Epidermal melanocyte (primary cell): ENCODE measurements around a stretch of chr7.

- RRBS, result no CpG with 5 or more reads among the region's 7 CpGs
These were observed 2.0 kb downstream of the RBM33 start for GRCh38 chr7:155646480-155646871.

DNA sequence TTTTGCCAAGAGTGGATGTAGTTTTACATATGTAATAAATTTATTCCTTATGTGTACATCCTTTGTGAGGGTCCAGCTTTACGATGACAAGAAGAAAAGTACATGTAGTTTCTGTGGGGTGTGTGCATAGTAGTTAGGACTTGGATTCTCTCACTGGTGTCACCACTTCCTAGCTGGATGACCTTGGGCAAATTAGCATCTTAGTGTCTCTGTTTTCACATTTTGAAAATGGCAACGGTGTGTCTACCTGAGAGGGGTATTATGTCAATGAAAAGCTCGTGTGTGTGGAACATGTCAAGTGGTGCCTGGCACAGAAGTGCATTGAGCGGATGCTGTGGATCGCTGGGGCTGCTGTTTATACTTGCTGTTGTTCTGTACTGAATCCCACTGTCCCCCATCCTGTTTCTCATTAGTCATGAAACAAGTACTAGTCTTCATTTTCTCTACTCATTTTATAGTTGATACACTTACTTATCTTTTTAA, 26.0 kb downstream of the RBM33 start:
- RRBS, result no CpG with 5 or more reads among the region's 5 CpGs

DNA sequence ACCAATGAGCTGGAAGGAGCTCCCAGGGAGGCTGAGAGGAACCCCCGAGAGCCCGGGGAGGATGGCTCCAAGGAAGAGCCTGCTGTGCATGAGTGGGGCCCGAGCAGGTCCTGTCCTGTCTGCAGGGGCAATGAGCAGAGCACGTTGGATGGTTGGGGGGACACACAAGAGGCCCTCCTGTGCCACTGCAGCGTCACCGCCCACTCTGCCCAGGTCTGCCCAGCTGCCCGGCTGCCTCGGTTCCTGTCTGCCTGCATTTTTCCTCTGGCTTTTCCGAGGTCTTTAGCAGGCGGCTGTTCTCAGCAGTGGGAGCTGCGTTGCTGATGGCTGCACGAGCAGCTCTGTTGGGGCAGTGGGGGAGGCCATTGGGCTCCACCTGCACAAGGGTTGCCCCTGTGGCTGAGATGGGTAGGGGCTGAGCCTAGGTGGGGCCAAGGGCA, 141.4 kb upstream of the SHH start:
- RRBS, result no CpG with 5 or more reads among the region's 12 CpGs

GRCh38 chr7:156368052-156368499, 272.5 kb upstream of the RNF32 start:
- RRBS, result no CpG with 5 or more reads among the region's 6 CpGs

- RRBS, result no CpG with 5 or more reads among the region's 26 CpGs
These were observed 124.1 kb upstream of the RNF32 start for GRCh38 chr7:156516138-156517164.

DNA sequence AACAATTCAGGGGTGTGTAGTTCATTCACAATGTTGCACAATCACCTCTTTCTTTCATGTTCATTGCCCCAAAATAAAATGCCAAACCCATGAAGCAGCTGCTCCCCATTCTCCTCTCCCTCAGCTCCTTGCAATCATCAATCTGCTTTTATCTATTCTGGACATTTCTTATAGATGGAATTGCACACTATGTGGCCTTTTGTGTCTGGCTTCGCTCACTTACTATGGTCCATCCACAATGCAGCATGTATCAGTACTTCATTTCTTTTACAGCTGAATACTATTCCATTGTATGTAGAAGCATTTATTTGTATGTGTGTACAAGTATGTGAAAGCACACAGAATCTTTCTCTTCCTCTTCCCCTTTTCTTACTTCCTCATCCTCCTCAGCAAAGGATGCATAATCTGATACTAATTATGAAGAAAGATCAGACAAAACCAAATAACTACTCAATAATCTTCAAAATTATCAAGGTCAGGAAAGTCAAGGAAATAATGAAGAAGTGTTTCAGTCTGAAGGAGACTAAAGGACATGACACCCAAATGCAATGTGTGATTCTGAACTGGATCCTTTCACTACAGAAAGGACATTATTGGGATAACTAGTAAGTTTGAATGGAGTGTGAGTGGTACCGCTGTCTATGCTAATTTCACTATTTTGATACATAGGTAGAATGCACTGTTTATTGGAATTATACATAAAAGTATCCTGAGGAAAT, 60.5 kb downstream of the LMBR1 start:
- RRBS, result no CpG with 5 or more reads among the region's 2 CpGs

DNA sequence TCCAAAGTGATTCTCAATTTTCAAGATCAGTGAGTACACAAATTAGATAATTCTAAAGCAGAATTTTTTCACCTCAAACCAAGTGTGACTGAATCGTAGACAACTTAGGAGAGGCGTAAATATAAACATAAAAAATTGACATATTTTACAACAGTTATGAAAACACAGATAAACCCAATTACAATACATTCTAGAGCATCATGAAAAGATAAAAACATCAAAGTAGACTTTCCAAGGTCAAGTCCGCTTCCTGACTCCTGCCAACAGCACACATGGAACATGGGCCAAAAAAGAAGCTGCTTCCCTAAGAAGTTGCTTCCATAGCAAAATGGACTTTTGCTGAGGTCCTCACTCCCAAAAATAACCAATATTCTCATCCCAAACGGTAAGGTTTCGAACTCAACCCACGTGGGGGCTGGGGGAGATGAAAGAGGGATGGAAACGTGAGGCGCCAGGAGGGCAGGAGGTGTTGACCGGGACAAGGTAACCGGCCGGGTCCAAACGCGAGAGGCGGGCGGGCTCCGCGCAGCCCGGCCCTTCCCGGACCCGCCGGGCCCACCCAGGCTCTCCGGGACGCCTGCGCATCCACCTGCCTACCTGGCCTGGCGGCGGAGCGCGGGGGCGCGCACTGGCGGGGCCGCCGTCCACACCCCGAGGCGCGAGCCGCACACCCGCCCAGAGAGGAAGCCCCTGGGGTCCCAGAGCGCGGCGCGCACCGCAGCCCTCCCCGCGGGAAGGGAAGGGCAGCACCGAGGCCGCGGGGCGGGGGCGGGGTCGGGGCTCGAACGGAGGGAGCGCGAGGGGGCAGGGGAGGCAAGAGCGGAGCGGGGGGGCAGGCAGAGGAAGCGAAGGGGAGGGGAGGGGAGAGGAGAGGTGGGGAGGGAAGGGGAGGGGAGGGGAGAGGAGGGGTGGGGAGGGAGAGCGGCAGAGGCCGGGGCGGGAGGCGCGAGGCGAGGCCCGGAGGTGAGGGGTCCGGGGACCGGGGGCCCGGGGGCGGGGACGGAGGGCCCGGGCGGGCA, 801 bp downstream of the LMBR1 start:
- RRBS, result 3% methylated on average over 11 of the region's 72 CpGs

GRCh38 chr7:156942518-156943152, 6.9 kb upstream of the NOM1 start:
- RRBS, result no CpG with 5 or more reads among the region's 38 CpGs

DNA sequence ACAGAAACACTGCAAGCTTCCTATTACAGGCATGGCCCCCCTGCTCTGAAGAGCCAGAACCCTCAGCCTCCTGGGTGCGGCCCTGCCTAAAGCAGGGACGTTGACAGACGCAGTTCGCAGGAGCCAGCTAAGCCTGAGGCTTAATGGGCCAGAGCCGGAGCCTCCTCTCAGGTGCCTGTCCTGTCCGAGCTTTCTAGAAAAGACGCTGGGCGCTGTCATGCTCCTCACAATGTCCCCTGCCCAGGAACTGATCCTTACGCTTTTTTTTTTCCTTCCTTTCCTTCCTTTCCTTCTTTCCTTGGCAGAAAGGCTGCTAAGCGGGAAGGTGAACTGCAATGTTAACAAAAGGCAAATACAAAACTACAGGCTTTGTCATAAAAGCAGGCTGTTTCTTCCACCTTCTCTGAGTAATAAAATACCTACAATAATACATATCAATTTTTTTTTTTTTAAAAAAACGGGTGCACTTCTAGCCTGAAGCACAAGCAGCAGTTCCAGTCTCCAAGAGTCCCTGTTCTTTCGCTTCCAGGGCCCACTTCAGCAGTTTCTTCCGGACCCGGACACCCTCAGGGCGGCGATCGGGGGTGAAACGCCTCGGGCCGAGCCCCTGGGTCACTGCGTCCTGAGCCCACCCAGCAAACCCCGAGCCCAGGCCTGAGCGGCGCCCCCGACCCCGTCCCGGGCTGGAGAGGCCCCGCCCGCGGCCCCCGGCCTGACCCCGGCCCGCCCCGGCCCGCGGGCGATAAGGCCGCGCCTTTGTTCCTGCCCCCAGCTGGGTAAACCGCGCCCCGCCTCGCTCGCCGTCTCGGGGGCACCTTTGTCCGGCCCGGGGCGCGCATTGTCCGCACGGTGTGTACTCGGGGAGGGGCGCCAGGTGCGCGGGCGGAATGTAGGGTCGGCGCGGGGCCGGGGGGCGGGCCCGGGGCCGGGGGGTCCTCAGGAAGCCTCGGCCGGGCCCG, 11.1 kb downstream of the MNX1 start:
- RRBS, result 2% methylated on average over 27 of the region's 67 CpGs

DNA sequence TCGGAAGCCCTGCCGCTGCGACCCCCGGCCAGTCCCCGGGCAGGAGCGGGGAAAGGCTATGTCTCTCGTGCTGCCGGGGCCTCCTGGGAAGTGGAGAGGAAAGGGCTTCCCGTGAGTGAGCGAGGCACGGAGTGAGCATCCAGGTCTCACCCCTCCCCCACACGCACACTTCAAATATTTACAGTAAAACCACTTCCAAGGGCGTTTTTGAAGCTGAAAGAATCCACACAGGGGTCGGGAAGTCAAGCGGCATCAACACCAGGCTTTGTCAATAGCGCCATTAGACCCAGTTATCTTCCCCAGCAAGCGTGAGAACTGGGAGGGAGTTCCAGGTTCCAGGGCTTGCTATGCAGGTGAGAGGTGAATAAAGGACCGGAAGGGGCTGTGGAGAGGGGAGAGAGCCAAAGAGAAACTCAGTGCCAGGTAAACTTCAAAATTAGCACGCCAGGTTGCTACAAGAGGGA, 1.2 kb upstream of the MNX1 start:
- RRBS, result 0% methylated on average over 2 of the region's 19 CpGs

DNA sequence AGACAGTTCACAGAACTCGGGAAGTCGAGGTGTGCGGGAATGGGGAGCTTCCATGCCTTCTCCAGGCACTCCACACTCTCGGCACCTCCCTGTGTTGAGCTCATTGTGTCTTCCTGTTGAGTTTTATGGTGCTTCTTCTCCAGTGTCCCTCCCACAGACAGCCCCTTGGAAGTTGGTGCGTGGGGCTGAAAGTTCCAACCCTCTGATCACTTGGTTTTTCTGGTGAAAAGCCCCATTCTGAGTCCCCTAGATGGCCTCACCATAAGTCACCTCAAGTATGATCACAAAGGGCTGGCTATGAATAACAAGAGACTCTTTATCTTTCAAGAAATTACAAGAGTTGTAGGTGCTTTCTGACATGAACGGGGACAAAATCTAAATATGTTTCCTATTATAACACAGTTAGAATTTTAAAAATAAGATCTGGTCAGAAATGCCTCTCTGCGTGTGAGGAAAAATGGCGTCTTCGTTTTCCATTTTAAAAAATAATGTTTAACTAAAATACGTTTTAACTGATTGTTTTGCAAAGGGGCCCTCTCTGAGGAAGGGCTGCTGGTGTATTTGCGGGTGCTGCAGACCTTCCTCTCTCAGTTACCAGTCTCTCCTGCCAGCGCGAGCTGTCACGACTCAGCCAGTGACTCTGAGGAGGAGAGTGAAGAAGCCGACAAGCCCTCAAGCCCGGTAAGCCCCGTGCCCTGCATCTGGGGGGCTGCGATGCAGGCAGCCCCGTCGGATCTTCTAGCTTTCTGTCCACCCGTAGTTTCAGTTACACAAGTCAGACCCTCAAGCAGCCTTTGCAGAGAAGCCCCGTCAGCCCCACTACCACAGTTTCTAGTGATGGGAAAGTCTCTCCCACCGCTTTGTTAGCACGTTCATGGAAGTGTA, 44.9 kb downstream of the UBE3C start:
- RRBS, result no CpG with 5 or more reads among the region's 24 CpGs

- RRBS, result no CpG with 5 or more reads among the region's 6 CpGs
These were observed 97.7 kb upstream of the DNAJB6 start for GRCh38 chr7:157239008-157239695.

- RRBS, result no CpG with 5 or more reads among the region's 14 CpGs
These were observed 95.0 kb upstream of the DNAJB6 start for GRCh38 chr7:157241679-157242373.

- RRBS, result 5% methylated on average over 13 of the region's 55 CpGs
These were observed 510 bp downstream of the DNAJB6 start for GRCh38 chr7:157337213-157337815.

DNA sequence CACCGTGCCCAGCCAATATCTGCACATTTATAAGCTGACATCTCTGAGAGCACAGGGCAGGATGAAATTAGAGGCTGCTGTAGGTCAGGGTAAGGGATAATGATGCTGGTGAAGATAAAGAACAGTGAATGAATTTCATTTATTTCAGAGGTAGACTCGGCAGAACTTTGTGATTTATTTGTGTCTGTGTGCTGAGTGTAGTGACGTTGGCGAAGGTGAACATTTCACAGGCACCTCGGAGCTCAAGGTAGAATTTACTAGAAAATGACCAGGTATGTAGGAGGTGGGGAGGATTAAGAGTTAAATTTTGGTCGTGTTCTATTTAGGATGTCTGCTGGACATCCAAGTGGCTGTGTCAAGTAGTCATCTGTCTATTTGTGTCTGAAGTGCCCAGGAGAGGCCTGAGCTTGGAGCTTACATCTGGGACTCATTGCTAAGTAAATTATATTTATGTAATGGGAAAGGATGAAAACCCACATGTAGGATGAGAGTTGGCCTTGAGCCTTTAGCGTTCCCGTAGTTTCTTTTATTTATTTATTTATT, 17.9 kb downstream of the DNAJB6 start:
- RRBS, result no CpG with 5 or more reads among the region's 8 CpGs

- RRBS, result no CpG with 5 or more reads among the region's 6 CpGs
These were observed 51.4 kb downstream of the DNAJB6 start for GRCh38 chr7:157388189-157388696.

DNA sequence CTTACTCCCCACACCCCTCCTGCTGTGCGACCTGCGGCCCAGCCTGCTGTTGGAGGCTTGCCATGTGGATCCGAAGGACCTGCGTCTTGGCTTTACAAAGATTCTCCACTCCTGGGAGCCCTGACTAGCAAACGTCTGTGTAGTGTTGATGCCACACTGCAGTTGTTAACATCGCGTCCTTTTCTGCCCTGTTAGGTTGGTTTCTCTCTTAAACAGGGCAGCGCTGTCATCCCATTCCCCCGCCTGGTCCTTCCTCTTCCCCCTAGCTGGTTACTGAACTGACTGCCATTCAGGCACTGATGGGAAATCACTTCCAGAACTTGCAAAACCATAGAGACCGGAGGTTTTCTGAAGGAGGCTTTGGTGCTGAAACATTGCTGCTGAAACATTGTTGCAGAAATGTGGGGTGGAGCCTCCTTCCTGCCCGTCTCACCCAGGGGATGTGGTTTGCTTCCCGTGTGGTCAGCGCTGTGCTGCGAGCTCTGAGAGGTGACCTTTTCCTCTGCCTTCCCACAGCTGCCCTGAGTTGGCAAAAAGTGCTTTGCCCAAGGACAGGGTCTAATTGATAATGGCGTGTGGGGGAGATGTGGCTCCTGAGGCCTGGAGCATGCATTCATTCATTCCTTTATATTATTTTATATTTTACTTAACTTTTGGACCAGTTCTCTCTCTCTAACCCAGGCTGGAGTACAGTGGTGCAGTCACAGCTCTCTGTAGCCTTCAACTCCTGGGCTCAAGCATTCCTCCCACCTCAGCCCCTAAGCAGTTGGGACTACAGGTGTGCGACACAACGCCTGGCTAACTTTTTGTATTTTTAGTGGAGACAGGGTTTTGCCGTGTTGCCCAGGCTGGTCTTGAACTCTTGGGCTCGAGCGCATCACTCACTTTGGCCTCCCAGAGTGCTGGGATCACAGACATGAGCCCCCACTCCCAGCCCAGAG, 53.7 kb downstream of the DNAJB6 start:
- RRBS, result no CpG with 5 or more reads among the region's 20 CpGs

GRCh38 chr7:157891045-157891427, 554.2 kb downstream of the DNAJB6 start:
- RRBS, result no CpG with 5 or more reads among the region's 7 CpGs

GRCh38 chr7:158016395-158016868, 571.2 kb downstream of the PTPRN2 start:
- RRBS, result no CpG with 5 or more reads among the region's 17 CpGs

GRCh38 chr7:158402962-158403575, 184.6 kb downstream of the PTPRN2 start:
- RRBS, result 51% methylated on average over 4 of the region's 12 CpGs